ENCODE data around the genes FAM117B, NBEAL1, CYP20A1, RAPH1 and ADAM23.

- PRO-cap, 2 experiments, result peak in 2 of 2 experiments; most common plus-strand start chr2:202634533 (in 1); most common minus-strand start chr2:202634566 (in 1)
These were observed at the start of gene FAM117B for GRCh38 chr2:202634269-202635239. Gene FAM117B, plus strand, starts transcription at chr2:202634969.

- PRO-cap, 2 experiments, result no peak in any of the 2 experiments
These were observed 380 bp downstream of the WDR12 start for GRCh38 chr2:202911093-202911492.

DNA sequence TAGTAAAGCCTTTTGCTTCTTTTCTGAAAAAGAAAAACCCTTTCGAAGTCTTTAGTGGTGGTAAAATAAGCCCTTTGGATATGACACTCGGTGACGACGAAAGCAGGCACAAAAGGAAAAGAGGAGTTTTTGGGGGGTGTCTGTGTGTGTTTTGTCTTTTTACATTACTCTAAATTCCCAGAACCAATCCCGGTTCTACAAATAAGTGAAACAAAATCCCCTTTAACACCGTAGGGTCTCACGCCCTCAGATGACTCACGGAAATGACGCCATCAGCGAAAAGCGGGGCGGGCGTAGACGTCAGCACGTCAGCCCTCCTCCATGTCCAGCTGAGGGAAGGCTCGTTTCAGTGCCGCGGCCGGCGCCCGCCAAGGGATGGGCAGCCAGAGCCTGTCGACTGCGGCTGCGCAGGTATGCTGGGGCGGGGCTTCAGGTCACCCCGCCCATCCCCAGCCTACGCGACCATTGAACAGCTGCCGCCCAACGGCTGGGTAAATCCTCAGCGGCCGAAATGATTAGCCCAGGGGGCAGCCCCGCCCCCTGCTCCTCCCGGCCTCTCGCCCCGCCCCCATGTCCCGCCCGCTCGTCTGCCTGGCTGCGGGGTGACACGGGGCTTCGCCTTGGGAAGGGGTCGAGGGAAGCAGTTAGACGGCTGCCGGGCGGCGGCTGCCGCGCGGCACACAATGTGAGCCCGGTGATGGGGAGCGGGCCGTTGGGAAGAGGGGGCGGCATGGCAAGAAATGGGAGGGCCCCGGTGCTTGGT is at the start of gene NBEAL1:
NBEAL1 (plus strand) TSS at position 578 of the 763 bp plus-strand sequence.
- PRO-cap, 2 experiments, result peak in 2 of 2 experiments; most common plus-strand start position 349 of the sequence (in 2); most common minus-strand start position 131 of the sequence (in 2)

DNA sequence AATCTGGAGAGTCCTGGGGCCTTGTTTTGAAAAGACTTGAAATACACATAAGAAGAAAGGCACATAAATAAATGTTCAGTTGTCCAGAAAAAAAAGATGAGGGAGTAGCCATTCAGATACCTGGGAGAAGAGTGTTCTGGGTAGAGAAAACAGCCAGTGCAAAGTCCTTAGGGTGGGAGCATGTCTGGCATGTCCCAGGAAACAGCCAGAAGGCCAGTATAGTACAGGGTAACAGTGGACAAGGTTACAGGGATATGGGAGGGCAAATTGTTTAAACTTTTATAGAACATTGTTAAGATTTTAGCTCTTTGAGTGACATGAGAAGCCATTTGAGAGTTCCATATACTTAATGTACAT is 26.6 kb downstream of the NBEAL1 start:
- PRO-cap, 2 experiments, result no peak in any of the 2 experiments

- PRO-cap, 2 experiments, result peak in 2 of 2 experiments; most common plus-strand start chr2:203239351 (in 2); most common minus-strand start chr2:203239156 (in 1)
These were observed at the start of gene CYP20A1 for GRCh38 chr2:203238431-203239461. Gene CYP20A1, plus strand, starts transcription at chr2:203239018.

GRCh38 chr2:203533711-203534508 is 1.2 kb downstream of the RAPH1 start:
- PRO-cap, 2 experiments, result no peak in any of the 2 experiments

DNA sequence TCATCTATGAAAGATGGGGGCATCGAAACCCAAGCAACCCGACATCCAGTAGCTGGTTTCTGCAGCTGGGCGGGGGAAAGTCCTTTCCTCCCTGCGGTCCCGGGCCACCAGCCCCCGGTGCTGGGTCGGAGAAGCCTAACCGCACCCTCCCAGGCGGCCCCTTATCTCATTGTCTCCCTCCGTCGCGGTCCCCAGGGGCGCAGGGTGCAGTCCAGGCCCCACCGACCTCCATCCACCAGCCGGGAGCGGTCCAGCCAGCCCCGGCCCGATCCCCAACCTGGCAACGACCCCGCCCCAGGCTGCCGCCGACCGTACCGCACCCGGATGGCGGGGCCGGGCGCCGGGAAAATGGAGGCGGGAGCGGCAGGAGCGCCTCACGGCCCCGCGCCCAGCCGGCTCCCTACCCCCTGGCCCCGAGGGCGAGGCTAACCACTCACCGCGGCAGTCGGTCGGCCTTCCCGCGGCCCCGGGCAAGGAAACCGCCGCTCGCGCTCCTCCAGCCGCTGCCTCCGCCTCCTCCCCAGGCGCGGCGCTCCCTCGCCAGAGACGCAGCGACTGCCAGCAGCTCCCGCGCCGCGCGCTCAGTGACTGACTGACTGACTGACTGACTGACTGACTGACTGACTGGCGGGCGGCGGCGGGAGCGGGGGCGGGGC is at the start of gene RAPH1:
RAPH1 (minus strand) TSS at position 628 of the 656 bp plus-strand sequence.
- PRO-cap, 2 experiments, result peak in 2 of 2 experiments; most common plus-strand start position 584 of the sequence (in 1); most common minus-strand start position 590 of the sequence (in 2)

GRCh38 chr2:203649815-203650374 is 56.5 kb upstream of the CD28 start:
- PRO-cap, 2 experiments, result no peak in any of the 2 experiments

GRCh38 chr2:203811296-203812384 is 55.9 kb upstream of the CTLA4 start:
- PRO-cap, 2 experiments, result no peak in any of the 2 experiments

- PRO-cap, 2 experiments, result no peak in any of the 2 experiments
These were observed 51.4 kb upstream of the CTLA4 start for GRCh38 chr2:203816094-203816669.

DNA sequence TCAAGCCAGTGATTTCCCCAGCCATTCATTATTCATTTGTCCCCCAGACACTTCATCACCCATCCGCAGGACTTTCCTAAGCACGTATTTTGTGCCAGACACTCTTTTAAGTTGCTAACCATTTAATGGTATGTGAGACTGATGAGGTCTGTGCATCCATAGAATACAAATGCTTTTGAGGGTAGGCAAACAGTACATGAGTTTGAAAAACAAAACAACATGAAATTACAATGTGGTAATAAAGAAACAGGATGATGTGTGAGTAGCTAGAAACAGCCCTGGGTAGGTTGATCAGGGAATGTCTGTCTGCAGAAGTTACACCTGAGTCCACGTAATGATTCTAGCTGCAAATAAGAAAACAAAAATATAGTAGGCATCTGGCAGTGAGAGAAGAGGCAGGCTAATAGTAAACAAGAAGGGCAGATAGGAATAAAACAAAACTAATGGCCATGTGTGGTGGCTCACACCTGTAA is 328.2 kb downstream of the PARD3B start:
- PRO-cap, 2 experiments, result no peak in any of the 2 experiments

DNA sequence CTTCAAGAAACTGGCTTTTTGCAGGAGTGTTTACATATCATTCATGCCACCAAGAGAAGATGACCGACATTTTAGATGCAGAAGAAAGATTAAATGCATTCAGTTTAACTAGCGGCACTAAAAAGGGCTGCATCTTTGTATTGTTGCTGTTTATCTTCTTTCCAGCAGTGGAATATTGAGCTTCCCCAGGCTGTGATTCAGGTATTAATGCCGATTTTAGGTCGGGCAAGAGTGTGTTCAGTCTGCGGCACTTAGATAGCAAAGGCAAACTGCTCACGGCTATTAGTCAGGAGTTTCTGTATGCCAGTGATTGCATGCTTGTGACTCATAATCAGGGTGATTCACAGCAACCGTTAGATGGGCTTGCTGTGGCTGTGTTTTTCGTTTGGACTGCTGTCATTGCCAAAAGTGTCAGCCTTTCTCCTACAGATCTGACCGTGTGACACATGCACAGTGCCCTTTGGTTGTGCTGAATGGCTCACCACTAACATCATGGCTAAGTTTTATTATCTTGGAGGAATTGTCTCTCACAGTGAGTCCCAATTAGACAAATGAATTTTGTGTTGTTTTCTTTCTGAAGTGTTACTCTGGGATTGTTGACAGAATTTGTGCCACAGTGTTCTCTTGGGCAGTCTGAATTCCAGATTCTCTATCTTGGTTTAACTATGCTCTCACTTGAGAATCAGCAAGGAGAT is 479.8 kb downstream of the PARD3B start:
- PRO-cap, 2 experiments, result no peak in any of the 2 experiments

DNA sequence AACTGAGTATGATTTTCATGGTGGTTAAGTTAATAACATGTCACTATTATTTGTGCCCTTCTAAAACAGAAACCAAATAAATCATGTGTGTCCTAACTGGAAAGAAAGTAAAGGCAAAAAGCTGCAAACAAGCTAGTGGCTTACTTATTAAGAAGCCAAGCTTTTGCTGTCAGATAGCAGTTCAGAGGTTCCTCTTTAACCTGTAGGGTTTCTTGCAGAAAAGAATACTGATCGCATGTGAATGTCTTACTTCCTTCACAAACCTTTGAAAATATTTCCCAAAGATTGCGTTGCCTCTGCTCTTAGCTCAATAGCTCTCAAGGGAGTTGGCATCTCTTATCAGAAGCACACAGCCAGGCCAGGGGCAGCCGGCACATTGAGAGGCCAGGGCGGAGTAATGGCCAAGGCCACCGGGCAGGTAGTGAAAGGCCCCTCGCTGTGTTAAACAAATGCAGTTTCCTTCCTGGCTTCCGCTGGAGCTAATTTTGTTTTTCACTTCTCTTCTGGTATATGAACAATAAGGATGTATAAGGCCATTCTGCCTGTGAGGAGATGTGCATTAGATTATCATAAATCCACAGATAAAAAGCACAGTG is 542.5 kb upstream of the NRP2 start:
- PRO-cap, 2 experiments, result no peak in any of the 2 experiments

DNA sequence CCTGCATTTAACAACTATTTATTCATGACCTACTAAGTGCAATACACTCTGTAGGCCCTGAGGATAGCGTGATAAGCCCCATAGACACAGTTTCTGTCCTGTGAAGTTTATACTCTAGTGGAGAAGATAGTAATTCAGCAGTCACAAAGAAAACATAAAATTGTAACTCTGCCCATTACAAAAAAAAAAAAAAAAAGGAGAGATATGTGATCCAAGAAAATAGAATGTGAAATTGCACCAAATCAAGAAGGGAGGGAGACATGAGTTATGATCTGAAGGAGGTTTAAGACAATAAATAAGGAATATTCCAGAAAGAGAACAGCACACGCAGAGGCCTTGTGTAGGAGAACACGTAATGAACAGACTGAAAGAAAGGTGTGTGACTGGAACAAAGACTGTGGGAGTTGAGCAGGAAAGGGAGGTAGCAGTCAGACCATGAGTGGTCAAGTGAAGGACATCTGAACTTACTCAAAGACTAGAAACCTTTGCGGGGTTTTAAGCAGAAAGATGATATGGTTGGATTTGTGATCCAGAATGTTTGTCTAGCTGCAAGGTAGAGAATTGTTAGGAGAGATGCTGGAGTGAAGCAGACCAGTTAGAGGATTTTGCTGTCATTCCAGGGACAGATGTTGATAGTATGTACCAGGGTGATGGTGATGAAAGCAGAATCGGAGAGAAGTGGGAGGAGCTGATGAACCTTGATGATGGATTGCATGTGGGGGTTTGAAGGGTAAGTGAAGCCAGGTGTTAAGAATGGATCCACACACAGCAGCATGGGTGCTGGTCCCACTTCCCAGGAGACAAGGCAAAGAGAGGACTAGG is 116.4 kb upstream of the NRP2 start:
- PRO-cap, 2 experiments, result no peak in any of the 2 experiments

GRCh38 chr2:205681421-205682110 is 735 bp upstream of the NRP2 start:
- PRO-cap, 2 experiments, result no peak in any of the 2 experiments

DNA sequence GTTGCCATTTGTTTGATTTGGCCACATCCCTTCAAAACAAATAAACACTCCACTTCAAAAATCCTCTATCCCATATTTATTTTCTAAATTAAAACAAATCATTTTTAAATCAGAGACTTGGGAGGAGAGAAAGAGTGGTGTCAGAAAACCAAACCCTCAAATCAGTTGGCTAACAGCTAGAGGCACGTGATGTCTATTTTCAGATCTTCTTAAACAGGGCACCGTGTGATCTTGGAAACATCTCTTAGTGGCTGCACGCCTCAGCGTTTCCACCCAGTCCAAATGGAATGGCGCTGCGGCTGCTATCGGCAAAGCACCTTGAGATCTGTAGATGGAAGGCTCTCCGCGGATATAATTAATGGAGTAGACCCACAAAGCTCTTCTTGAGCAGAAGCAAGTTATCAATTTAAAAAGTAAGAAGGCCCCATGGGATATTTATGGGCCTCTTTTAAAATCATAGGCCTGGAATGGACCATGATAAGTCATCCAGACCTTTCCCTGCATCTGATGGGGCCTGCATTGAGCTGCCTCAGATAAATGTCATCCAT is 50.0 kb downstream of the NRP2 start:
- PRO-cap, 2 experiments, result no peak in any of the 2 experiments

GRCh38 chr2:205972071-205972590 is 113.8 kb downstream of the INO80D start:
- PRO-cap, 2 experiments, result no peak in any of the 2 experiments

DNA sequence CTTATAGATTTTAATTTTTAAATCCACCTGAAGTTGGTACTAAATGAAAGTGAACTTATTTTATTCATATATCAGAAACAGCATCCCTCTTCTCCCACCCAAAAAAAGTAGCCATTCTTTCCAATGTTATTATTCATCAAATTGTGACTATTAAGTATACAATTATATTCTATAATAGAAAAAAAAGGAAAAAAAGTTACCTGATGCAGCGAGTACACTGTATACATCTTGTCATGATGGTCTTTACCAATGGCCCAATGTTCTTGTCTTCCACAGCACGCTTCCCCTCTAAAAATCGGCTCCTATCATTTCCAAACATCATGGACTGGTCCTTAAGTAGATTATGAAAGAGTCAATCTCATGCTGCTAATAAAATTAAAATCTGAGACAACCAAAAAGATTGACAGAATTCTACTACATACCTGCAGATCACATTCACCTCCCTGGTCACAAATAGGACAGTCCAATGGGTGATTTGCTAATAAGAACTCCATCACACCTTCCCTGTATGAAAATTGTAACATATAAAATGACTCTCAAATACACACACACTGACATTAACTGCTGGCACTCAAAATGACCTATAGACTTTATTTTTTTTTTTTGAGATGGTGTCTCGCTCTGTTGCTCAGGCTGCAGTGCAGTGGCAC is 11.8 kb downstream of the NDUFS1 start:
- PRO-cap, 2 experiments, result no peak in any of the 2 experiments

DNA sequence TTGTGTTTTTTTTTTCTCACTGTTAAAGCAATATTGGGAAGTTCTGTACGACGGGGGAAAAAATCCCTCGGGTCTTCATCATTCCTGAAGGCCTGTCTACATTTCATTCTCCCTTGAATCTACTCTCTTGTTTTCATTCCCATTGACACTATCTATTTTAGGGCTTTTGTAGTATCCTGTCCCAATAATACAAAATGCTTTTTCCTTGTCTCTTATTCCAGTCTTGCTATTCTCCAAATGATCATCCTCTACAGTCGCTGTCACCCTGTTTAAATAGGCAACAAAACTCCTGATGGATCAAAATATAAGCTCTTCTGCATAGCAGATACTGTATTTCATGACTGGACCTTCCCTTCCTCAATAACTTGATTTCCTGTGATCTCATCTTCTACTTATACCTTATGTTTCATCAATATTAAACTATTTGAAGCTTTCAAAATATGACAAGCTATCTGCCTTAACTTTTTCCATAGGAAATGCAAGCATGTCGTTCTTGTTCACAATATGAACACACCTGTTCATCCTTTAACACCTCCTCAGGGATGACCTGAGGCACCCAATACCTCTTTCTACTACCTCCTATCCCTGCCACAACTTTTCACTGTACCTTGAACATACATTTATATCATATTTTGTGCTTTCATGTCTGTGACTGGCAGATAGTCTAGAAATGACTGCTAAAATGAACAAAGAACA is 8.2 kb downstream of the NDUFS1 start:
- PRO-cap, 2 experiments, result no peak in any of the 2 experiments

DNA sequence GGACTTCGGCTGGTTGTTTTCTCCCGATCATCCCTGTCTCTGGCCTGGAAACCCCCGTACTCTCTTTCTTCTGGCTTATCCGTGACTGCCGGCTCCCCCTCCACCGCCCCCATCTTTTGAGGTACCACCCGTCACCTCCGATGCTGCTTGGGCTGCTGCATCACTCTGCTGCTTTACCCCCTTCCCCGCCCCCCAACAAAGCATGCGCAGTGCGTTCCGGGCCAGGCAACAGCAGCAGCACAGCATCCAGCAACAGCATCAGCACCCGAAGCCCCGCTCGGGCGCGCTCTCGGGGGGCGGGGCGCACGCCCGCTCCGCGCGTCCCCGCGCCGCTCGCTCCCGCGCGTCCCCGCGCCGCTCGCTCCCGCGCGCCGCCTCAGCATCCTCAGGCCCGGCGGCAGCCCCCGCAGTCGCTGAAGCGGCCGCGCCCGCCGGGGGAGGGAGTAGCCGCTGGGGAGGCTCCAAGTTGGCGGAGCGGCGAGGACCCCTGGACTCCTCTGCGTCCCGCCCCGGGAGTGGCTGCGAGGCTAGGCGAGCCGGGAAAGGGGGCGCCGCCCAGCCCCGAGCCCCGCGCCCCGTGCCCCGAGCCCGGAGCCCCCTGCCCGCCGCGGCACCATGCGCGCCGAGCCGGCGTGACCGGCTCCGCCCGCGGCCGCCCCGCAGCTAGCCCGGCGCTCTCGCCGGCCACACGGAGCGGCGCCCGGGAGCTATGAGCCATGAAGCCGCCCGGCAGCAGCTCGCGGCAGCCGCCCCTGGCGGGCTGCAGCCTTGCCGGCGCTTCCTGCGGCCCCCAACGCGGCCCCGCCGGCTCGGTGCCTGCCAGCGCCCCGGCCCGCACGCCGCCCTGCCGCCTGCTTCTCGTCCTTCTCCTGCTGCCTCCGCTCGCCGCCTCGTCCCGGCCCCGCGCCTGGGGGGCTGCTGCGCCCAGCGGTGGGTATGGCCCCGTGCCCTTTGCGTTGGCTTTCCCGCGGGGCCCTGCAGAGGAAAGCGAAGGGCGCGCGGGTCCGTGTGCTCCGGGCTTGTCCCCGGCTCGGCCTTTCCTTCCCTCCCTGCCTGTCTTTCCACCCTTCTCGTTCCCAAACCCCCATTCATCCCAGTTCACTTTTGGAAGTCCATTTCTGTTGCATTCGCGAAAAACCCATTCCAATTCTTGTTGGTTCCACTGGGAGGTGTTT is at the start of gene ADAM23:
ADAM23 (plus strand) TSS at position 382 of the 1,175 bp plus-strand sequence.
- PRO-cap, 2 experiments, result peak in 1 of 2 experiments; most common plus-strand start position 409 of the sequence (in 1); most common minus-strand start position 68 of the sequence (in 1)

All from helper T cell (primary cell).